Testis (tissue), 5 donors: ENCODE measurements around the gene NADSYN1.

DNA sequence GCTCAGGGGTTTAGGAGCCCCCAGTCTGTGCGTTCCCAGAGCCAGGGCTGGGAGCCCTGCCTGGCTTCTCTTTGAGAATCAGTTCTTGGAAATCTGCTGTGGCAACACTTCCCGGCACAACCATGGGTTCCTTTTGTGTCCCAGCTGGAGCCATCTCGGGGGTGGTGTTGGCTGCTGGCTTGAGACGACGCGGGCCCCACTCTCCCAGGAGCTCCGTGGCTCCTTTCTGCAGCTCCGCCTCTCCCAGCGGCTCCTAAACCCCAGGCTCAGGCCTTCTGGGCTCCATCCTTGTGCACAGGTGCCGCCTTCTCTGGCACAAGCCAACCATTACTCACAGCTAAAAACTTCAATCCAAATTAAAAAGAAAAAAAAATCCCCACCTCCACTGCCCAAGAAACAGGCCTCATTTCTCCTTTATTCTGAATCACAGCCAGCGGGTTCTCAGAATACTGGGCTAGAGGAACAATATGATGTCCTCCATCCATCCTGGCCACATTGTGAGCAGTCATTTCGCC lies 18.6 kb upstream of the PPFIA1 start:
- PRO-cap, 3 experiments = no peak in any of the 3 experiments
- RAMPAGE, long total RNA, 2 experiments = no peak in any of the 2 experiments
- RRBS = no CpG with 5 or more reads among the region's 12 CpGs

DNA sequence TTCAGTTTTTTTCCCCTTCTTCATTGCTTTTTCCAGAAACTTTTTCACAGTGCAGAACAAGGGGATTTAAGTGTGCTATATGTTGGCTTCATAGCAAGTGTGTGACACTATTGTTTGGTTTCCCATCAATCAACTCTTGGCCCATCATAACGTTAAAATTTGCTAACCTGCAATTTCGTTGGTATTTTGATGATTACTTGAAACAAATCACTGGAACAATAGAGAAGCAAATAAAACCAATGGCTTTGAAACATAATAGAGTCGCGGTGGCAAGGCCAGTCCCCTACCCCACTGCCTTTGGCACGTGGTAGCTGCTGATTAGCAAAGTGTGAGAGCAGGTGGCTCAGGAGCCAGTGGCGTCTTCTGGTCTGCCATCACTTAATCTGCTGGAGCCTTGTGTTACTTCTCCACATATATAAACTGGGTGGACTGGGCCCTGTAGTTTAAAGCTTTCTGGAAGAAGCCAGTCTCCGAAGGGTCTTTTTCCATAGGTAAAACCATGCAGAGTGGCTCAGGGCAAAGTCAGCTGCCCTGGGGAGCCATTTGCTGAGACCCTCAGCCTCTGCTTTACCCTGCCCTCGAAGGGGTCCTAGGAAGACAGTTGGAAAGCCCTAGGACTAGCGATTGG lies 22.9 kb downstream of the PPFIA1 start:
- PRO-cap, 3 experiments = no peak in any of the 3 experiments
- RAMPAGE, long total RNA, 2 experiments = no peak in any of the 2 experiments
- RRBS = no CpG with 5 or more reads among the region's 9 CpGs

DNA sequence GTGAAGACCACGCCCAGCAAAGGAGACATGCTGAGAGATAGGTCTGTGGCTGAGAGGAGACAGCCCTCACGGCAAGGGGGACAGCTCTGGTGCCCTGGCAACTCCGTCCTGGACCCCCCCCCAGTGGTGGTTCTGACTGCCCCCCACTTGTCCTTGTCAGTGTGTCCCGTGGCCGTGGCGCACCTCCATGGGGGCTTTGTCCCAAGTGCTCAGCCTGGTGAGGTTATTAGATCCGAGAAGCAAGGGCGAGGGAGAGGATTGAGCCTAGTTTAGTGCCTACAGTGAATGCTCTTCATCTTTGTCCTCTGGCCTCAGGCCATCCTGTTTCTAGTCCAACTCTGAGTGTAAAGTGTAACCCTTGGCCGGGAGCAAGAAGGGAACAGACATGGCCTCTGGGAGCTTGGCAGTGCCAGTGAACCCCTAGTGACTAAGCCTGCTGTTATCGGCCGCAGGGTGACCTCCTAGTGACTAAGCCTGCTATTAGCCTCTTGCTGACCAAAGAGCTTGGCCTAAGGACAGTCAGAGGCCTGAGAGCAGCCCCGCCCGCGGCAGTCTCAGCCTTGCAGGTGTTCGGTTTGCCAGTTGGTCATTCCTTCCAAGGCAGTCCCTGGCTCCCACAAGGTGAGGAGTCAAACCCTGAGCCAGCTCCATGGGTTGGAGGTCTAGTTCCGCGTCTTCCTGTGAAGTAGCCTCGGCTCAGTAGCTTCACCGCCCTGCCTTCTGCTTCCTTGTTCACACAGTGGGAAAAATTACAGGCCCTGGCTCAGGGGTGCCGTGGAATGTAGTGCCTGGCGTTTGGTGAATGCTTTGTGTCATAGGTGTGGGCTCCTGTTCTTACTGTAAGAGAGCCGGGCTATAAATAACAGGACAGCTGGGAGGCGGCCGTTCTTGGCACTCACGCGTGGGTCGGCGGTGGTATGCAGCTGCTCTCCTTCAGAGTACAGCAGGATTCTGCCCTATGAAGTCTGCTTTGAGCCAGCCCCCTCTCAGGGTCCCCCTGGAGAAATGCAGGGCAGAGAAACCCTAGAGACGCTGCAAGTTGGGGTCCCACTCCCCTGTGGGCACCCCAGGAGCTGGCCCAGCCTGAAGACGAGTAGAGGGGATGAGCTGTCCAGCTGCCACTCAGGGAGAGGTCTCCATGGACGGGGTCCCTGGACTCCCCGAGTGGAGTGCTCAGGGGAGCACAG lies 83.9 kb downstream of the CTTN start:
- PRO-cap, 3 experiments = no peak in any of the 3 experiments
- RAMPAGE, long total RNA, 2 experiments = no peak in any of the 2 experiments
- RRBS = no CpG with 5 or more reads among the region's 32 CpGs

- PRO-cap, 3 experiments = no peak in any of the 3 experiments
- RAMPAGE, long total RNA, 2 experiments = no peak in any of the 2 experiments
- RRBS = 47% methylated on average over 3 of the region's 19 CpGs
Measured at GRCh38 chr11:70662524-70663159, 264.3 kb downstream of the CTTN start.

DNA sequence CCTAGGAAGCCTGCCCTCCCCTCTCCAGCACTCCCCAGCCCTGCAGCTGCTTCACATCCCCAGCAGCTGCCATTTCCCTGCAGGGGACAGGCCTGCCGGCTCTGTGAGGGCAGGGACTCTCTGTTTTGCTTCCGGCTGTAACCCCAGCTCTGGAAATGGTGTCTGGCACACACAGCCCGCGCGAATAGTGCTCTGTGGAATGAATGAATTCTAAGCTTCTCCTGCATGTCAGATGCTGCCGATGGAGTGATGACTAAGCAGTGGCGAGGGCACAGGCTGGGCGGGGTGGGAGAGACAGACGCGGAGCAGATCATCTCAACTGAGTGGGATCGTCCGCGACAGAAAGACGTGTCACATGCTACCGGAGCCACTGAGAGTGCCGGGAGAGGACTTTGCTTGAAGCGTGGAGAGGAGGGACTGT lies 334.4 kb downstream of the CTTN start:
- PRO-cap, 3 experiments = peak in 3 of 3 experiments; most common plus-strand start position 293 of the sequence (in 3)
- RAMPAGE, long total RNA, 2 experiments = no peak in any of the 2 experiments
- RRBS = no CpG with 5 or more reads among the region's 17 CpGs

GRCh38 chr11:71220026-71220434 lies 32.3 kb downstream of the SHANK2 start:
- PRO-cap, 3 experiments = no peak in any of the 3 experiments
- RAMPAGE, long total RNA, 2 experiments = no peak in any of the 2 experiments
- RRBS = no CpG with 5 or more reads among the region's 6 CpGs

DNA sequence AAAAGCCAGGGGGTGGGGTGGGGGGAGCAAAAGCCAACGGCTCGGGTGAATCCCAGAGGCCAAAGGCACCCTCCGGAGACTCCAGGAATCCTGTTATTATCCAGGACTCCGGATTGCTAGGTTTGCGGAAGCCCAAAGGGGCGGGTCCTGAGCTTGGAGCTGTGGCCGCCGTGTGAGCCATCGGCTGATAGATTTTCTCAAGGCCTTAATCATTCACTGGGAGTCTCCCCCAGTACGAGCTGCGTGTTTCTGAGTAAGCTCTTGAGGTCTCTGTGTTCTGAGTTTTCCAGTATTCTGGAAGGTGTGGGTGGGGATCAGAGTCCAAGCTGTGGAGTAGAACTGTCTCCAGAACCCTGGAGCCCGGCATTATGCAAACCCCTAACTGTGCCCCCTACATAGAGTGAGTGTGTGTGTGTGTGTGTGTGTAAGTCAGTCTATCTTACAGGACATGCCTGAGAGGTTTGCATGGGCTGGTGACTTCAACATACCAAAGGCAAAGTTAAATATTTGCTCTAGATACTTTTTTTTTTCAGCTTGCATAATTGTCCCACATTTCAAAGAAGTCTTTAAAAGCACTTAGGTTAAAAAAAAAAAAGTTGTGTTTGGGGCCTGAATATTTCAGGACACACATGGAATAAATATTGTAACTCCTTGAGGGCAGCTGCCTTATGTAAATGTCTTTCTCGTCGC lies 905 bp upstream of the SHANK2 start:
- PRO-cap, 3 experiments = no peak in any of the 3 experiments
- RAMPAGE, long total RNA, 2 experiments = no peak in any of the 2 experiments
- RRBS = no CpG with 5 or more reads among the region's 14 CpGs

GRCh38 chr11:71282351-71282887 lies 30.0 kb upstream of the SHANK2 start:
- PRO-cap, 3 experiments = no peak in any of the 3 experiments
- RAMPAGE, long total RNA, 2 experiments = no peak in any of the 2 experiments
- RRBS = no CpG with 5 or more reads among the region's 10 CpGs

- PRO-cap, 3 experiments = peak in 2 of 3 experiments; most common plus-strand start chr11:71433737 (in 2); most common minus-strand start chr11:71433635 (in 1)
- RAMPAGE, long total RNA, 2 experiments = no peak in any of the 2 experiments
- RRBS = 71% methylated on average over 2 of the region's 17 CpGs
Measured at GRCh38 chr11:71433460-71434336, 14.5 kb downstream of the DHCR7 start.

- PRO-cap, 3 experiments = no peak in any of the 3 experiments
- RAMPAGE, long total RNA, 2 experiments = no peak in any of the 2 experiments
- RRBS = no CpG with 5 or more reads among the region's 59 CpGs
Measured at GRCh38 chr11:71434686-71436005, 13.0 kb downstream of the DHCR7 start.

- PRO-cap, 3 experiments = no peak in any of the 3 experiments
- RAMPAGE, long total RNA, 2 experiments = no peak in any of the 2 experiments
- RRBS = no CpG with 5 or more reads among the region's 5 CpGs
Measured at GRCh38 chr11:71451835-71452136, 1.2 kb upstream of the NADSYN1 start.

GRCh38 chr11:71452137-71453331 lies at the start of gene NADSYN1:
Gene NADSYN1, plus strand, starts transcription at chr11:71453203.
- PRO-cap, 3 experiments = peak in 3 of 3 experiments; most common plus-strand start chr11:71453109 (in 3); most common minus-strand start chr11:71452417 (in 3)
- RAMPAGE, long total RNA, 2 experiments = start-site peak on the plus strand in 2 of 2 experiments, at chr11:71453178-71453241 at its widest, 360 to 465 reads per replicate
- RRBS = 1% methylated on average over 13 of the region's 73 CpGs

DNA sequence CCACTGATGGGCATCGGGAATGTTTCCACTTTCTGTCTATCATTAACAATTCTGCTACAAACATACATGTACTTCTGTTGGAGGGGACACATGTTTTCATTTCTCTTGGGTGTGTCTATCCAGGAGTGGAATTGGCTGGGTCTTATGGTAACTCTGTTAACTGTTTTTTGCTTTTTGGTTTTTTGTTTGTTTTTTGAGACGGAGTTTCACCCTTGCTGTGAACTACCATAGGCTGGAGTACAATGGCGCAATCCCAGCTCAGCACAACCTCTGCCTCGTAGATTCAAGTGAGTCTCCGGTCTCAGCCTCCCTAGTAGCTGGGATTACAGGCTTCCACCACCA lies 27.0 kb downstream of the NADSYN1 start:
- PRO-cap, 3 experiments = no peak in any of the 3 experiments
- RAMPAGE, long total RNA, 2 experiments = no peak in any of the 2 experiments
- RRBS = no CpG with 5 or more reads among the region's 5 CpGs

DNA sequence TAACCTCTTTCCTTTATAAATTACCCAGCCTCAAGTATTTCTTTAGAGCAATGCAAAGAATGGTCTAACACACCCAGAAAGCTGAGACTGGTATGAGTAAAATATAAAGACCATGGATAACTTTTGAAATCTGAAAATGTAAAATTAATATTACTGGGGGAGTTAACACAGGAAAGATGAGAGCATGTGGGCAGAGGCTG lies 432 bp upstream of the KRTAP5-10 start:
- PRO-cap, 3 experiments = no peak in any of the 3 experiments
- RAMPAGE, long total RNA, 2 experiments = no peak in any of the 2 experiments

DNA sequence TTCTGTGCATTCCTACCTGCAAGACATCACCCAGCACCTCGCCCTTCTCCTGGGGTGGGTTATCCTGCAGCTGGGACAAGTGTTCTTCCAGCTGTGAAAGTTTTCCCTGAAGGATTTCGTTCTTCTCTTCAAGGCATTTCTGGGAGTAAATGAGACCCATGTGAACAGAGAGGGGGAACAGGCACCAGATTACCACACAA lies 17.6 kb downstream of the IL18BP start:
- PRO-cap, 3 experiments = no peak in any of the 3 experiments
- RAMPAGE, long total RNA, 2 experiments = no peak in any of the 2 experiments
- RRBS = no CpG with 5 or more reads among the region's 2 CpGs

- PRO-cap, 3 experiments = no peak in any of the 3 experiments
- RAMPAGE, long total RNA, 2 experiments = no peak in any of the 2 experiments
- RRBS = no CpG with 5 or more reads among the region's 1 CpG
Measured at GRCh38 chr11:72023258-72023457, 24.4 kb downstream of the IL18BP start.

DNA sequence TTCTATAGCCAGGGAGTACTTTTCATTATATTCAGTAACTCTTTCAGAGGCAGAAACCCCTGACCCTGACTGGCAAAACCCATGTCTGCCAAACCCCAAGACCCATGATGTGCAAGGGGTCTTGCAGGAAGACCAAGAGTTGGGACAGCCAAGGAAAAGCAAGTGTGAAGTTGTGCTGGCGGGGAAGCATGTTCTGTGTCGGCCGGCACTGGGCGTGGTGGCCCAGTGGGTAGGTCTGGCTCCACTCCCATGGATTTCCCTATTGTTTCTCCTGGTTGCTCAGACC lies 17.8 kb upstream of the FOLR1 start:
- PRO-cap, 3 experiments = no peak in any of the 3 experiments
- RAMPAGE, long total RNA, 2 experiments = no peak in any of the 2 experiments
- RRBS = no CpG with 5 or more reads among the region's 4 CpGs

DNA sequence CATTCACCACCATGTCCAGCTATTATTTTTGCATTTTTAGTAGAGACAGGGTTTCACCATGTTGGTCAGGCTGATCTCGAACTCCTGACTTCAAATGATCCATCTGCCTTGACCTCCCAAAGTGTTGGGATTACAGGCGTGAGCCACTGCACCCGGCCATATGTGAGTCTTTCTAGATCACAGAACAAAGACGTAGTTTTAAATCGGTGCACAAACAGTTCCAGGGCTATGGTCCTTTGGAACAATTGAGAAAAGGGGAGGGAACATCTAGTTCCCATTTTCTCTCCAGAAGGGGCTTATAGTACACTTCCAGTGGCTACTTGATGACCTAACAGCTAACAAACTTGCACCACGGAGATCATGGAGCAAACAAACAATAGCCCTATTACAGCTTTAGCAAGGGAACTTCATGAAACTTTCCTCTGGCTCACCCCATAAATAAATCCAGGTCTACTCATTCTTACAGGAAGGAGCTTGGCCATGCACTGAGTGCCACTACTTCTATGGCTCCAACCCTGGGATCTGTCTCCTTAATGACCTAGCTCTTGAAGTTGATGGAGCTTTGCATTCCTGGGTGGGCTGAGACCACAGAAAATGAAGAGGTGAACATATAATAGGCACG lies 8.4 kb upstream of the FOLR2 start:
- PRO-cap, 3 experiments = no peak in any of the 3 experiments
- RAMPAGE, long total RNA, 2 experiments = no peak in any of the 2 experiments
- RRBS = no CpG with 5 or more reads among the region's 7 CpGs

DNA sequence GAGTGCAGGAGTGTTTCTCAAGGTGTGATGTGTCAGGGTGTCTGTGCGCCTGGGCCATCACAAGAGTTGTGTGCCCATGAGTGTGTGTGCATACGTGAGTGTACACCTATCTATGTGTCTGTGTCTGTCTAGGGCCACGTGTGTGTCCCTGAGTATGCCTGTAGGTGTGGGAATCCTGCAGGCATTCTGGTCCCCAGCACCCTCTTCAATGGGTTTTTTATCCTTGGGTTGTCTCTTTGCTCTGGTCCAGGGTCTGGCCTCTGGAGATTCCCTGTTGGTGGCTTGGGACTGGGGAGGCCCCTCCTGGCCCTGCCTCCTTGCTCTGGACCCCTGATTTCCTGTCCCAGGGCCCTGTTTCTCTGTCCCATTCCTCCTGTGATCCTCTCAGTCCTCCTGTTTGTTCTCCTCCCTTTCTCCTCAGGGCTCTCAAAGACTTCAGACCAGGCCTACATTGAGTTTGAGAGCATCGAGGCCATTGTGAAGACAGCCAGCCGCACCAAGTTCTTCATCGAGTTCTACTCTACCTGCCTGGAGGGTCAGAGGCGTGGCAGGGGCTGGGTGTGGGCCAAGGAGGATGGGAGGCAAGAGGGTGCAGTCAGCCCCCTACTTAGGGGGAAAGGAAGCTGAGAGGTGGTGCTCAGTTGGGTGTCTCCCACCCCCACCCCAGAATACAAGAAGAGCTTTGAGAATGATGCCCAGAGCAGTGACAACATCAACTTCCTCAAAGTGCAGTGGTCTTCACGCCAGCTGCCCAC lies 9.5 kb downstream of the INPPL1 start:
- PRO-cap, 3 experiments = no peak in any of the 3 experiments
- RAMPAGE, long total RNA, 2 experiments = no peak in any of the 2 experiments
- RRBS = no CpG with 5 or more reads among the region's 8 CpGs

DNA sequence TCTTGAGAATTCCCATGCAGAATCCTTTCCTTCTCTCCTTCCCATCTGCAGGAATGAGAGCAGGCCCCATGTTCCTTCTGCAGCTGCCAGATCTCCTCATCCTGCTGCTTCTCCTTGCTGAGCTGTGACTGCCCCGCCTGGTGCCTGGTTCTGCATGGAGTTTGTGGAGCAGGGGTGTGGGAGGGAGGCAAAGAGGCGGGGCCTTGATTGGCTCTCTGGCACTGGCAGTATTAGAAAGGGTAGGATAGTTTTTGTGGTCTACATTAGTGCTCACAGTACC lies 91.1 kb upstream of the CLPB start:
- PRO-cap, 3 experiments = no peak in any of the 3 experiments
- RAMPAGE, long total RNA, 2 experiments = no peak in any of the 2 experiments
- RRBS = no CpG with 5 or more reads among the region's 2 CpGs